ENCODE measurements around the genes PYGM, EHD1, GPHA2, TMEM262 and POLA2.

DNA sequence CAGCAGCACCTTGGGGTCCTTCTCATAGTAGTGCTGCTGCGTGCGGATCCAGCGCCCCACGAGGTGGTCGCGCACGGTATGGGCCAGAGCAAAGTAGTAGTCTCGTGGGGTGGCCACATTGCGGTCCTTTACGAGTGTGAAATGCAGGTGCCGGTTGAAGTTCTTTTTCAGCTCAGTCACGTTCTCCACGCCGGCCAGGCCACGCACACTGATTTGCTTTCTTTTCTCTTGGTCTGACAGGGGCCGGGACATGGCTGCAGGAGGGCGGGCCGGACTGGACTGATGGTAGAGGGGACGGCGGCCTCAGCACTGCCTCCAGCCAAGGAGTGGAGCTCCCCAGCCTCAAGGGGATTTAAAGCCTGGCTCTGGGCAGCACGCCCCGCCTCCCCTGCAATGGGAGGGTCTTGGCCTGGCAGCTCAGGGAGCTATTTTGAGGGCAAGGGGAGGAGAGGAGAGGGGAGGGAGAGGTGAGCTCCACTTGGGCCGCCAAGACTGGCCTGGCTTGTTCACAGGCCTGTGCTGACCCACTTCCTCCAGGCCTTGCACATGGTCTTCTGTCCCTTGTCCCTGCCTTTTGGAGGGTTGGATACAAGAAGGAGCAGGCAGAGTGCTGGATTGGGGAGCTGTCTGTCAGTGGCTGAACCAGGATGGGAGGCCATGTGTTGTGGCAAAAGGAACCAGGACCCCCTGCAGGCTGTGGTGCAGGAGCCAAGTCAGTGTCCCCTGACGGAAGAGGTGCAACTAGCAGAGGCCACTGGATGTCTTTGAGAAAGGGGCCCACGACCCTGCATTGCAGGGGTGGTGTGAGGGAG lies at the start of gene PYGM:
Gene PYGM (minus strand): TSS at position 328 of the 812 bp plus-strand sequence.
- RRBS = 100% methylated on average over 1 of the region's 25 CpGs

GRCh38 chr11:64855374-64855829 lies 10.9 kb upstream of the CDC42BPG start:
- RRBS = no CpG with 5 or more reads among the region's 11 CpGs

DNA sequence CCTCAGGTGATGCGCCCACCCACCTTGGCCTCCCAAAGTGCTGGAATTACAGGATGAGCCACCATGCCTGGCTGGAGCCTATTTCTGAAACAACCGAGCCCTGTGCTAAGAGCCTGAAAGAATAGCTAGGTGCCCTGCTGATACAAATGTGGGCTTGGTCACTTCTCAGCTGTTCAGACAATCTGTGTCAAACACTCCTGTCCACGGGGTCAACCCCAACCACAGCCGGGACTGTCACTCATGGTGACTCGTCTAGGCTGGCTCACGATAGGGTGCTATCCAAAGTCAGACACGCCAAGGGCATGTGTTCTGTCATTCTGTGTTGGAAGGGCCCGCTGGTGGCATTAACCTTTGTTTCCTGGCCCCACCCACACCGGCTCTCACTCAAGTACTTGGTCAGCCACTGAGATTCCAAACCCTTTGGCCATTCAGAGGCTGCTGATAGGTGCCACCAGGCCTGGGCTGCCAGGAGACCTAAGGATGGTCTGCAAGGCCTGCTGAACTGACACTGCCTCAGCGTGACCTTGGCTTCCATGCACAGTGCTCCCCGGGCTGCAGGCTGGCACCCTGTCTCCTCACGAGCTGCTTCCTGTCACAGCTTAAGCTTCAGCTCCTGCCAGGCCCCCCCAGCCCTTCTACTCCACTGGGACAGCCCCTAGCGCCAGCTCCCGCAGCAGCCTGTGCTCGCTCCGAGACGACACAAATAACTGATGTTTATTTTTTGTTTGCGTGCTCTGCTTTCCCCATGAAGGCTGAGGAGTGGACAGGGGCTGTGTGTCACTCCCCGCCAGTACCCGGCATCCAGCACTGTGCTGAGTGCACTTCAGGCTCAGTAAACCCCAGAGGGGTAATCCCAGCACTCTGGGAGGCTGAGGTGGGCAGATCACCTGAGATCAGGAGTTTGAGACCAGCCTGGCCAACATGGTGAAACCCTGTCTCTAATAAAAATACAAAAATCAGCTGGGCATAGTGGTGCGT lies 14.3 kb upstream of the CDC42BPG start:
- RRBS = no CpG with 5 or more reads among the region's 21 CpGs

DNA sequence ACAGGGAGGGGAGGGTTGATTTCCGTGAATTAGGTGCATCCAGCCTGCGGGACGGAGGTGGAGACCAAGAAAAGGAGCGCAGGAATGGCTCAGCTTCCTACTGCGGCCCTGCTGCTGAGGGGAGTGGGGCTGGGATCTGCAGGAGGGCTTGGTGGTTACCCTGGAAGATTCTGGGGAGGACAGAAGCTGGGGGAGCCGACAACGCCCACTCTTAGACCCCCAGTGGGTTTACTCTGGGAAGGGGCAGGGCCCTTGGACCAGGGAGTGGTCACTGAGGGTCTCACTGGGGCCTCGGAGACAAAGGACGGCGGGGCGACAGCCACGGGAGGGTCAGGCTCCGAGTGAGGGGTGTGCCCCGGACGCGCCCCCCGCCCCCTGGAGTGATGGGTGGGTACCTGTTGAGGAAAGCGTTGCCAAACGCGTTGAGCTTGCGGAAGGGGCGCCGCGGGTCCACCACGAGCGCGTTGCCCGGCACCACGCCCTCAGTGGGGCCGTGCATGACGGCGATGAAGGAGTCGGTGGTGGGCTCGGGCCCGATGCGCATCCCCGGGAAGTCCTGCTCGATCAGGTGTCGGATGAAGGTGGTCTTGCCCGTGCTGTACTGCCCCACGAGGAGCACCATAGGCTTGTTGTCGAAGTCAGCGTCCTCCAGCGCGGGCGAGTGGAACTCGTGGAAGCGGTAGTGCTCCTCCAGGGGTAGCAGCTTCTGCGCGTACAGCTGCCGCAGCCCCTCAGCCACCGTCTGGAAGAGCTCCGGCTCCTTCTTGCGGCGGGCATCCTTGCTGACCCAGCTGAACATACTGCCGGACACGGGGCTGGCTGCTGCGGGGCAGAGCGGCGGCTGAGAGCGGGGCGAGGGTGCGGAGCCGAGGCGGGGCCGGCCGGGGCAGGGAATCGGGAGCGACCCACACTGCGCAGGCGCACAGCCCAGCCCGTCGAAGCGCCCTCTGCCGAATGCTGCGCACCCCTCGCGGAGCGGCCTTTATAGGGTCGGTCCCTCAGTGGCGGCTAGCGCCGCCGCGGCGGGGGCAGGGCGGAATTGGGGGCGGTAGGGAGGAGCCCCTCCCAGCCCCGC lies at the start of gene EHD1:
Gene EHD1 (minus strand): TSS at position 956 of the 1,075 bp plus-strand sequence.
- RRBS = 1% methylated on average over 27 of the region's 89 CpGs

GRCh38 chr11:64894710-64895346 lies 16.4 kb upstream of the EHD1 start:
- RRBS = 34% methylated on average over 5 of the region's 33 CpGs

DNA sequence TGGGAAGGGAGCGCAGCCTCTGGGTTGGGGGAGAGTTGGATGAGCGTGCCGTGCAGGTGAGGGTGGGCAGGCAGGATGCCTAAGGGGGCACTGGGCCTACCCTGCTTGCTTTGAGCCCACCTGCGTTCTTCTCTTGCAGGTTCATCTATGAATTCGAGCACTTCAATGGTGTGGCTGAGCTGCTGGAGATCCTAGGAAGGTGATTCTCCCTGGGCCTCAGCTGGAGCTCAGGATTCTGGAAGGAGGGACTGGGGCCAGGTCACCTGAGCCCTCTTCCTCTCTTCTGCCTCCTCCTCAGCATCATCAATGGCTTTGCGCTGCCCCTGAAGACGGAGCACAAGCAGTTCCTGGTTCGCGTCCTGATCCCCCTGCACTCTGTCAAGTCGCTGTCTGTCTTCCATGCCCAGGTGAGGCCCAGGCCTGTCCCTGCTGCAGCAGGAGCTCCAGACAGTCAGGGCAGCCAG lies 5.5 kb downstream of the GPHA2 start:
- RRBS = no CpG with 5 or more reads among the region's 10 CpGs

- RRBS = no CpG with 5 or more reads among the region's 3 CpGs
Measured at GRCh38 chr11:64932614-64932958, 3.1 kb downstream of the GPHA2 start.

- RRBS = no CpG with 5 or more reads among the region's 13 CpGs
Measured at GRCh38 chr11:64935753-64936394, at the start of gene GPHA2. TSS of gene GPHA2 (minus strand) at chr11:64935893.

DNA sequence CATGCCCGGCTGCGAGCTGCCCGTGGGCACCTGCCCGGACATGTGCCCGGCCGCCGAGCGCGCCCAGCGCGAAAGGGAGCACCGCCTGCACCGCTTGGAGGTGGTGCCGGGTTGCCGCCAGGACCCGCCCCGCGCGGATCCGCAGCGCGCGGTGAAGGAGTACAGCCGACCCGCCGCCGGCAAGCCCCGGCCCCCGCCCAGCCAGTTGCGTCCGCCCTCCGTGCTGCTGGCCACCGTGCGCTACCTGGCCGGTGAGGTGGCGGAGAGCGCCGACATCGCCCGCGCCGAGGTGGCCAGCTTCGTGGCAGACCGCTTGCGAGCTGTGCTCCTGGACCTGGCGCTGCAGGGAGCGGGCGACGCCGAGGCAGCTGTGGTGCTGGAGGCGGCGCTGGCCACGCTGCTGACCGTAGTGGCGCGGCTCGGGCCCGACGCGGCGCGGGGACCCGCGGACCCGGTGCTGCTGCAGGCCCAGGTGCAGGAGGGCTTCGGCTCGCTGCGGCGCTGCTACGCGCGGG lies 339 bp downstream of the SAC3D1 start:
- RRBS = 1% methylated on average over 40 of the region's 72 CpGs

DNA sequence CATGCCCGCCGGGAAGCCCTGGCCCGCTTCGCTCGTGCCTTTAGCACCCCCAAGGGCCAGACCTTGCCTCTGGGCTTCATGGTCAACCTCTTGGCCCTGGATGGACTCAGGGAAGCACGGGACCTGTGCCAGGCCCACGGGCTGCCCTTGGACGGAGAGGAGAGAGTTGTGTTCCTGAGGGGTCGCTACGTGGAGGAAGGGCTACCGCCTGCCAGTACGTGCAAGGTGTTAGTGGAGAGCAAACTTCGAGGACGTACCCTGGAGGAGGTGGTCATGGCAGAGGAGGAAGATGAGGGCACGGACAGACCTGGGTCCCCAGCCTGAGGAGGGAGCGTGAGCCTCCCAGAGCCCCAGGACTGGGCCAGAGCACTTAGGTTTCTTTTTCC lies 3.4 kb downstream of the SAC3D1 start:
- RRBS = no CpG with 5 or more reads among the region's 16 CpGs

DNA sequence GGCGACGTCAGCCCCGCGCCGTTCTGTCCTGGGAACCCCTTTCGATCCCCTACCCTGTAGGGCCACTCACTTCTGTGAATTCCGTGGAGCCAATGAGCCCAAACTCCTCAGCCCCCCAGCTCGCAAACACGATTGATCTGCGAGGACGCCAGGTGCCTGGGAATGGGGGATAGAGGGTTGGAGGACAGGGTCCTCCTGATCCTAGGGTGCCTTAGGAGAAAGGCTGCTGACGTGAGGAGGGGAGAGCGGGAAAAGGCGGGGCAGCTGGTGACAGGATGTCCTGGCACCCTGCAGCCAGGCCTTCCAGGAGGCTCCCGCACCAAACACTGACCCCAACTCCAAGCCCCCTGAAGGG lies 7.2 kb downstream of the SAC3D1 start:
- RRBS = no CpG with 5 or more reads among the region's 15 CpGs

- RRBS = no CpG with 5 or more reads among the region's 13 CpGs
Measured at GRCh38 chr11:65077899-65078624, 5.8 kb downstream of the CDCA5 start.

DNA sequence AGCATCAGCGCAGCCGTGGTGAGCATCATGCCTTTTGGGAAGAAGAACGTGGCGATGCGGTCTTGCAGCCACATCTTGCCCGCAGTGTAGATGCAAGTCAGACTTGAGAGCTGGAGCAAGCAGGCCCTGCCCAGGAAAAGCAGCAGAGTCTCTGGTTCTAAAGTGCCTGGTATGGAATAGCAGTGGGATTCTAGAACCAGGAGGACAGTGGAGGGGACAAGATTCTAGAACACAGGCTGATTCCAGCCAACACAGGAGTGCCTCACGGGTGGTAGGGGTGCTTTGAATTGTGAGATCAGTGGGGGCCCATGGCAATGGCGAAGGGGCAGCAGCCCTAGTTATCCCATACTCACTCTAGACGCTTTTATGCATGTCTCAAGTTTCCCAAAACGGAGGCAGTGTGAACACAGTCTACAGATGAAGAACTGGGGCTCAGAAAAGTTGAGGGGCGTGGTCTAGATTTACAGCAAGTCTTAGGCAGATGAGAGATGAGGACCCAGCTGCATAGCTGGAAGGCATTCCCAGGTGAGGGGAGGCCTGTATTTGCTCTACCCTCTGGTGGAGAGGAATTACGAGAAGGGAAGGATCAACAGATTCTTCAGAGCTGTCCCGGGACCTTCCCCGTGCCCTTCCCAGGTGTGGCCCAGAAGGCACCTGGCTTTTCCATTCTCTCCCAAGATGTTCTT lies at the start of gene TMEM262:
Gene TMEM262 (minus strand): TSS at position 153 of the 686 bp plus-strand sequence.
- RRBS = no CpG with 5 or more reads among the region's 14 CpGs

DNA sequence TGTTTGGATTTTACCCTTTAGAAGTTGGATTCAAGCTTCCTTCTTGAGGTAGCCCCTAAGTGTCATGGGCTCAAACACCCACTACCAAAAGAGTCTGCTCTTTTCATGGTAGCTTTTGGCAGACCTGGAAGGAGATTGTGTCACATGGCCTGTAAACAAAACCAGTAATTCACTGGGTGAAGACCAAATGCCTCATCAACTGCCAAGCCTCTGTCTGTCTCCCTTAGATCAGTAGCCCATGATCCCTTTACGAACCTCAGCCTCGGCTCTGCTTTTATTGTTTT lies 6.4 kb downstream of the VPS51 start:
- RRBS = no CpG with 5 or more reads among the region's 2 CpGs

GRCh38 chr11:65127186-65128186 lies 5.4 kb downstream of the MRPL49 start:
- RRBS = no CpG with 5 or more reads among the region's 14 CpGs

DNA sequence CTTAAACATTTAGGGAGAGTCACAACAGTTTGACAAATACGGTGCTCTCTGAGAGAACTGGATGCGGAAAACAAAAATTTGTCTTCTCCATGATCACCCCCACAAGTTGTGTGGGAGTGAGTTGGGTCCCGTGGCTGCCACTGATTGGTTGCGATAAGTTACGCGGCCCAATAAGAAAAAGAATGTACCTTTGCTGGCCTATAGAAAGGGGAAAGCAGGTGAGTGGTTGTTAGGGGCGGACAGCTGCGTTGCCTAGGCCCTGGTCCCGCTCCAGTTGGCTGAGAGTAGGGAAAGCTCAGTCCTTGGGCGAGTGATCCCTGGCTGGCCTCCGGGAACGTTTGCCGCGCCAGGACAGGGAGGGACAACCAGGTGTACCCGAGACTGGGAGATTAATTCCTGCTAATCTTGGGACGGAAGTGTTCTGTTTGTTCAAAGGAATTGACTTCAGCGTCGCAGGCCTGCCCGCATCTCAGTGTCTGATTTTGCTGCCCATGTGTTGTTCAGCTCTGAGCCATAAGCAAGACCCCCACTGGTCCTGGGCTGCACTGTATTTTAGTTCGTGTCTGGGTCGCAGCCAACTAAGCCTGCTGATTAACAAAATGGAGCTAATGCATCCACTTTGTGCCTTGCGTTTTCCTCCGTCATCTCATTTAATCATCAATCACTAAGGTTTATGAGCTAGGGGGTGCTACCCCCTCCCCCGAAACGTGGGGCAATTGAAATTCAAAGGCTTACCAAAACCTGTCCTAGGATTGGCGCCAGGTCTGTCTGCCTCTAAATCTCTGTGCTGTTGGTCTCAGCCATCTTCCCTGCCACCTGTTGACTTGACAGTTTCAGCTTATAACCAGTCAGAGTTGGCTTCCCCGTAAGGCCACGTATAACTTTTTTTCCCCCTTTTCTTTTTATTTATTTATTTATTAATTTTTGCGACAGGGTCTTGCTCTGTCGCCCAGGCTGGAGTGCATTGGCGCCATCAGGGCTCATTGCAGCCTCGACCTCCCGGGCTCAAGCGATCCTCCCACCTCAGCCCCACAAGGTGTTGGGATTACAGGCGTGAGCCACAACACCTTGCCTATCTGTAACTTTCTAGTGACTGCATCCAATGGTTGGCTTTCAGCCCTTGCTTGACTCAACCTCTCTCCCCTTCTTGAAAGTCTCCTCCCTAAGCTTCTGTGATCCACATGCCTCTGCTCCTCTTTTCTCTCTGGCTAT lies 1.0 kb upstream of the SYVN1 start:
- RRBS = no CpG with 5 or more reads among the region's 35 CpGs

GRCh38 chr11:65136535-65137084 lies 2.3 kb upstream of the SYVN1 start:
- RRBS = no CpG with 5 or more reads among the region's 13 CpGs

DNA sequence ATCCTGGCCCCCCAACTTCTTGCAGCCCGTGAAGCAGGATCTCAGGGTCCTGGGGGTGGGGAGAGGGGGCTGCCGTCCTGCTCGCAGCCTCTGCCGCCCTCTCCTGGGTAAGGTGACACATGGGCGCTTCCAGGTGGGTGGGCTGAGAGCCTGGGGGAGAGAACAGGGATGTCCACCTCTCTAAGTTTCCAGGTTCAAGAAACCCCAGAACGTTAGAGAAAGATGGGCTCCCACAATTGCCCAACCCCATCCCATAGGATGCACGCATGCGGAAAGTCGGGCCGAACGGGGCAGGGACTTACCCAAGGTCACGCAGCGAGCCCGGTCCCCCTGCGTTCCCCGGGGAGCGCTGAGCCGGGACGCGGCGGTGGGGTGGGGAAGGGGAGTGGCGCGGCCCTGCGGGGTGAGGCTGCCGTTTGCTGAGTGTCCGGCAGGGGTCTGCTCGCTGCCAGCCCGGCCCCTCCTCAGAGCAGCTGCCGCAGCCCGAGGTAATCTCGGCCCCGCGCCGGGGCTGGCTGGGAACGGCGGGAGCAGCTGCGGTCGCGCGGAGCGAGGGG lies 727 bp upstream of the CAPN1 start:
- RRBS = 1% methylated on average over 22 of the region's 41 CpGs

GRCh38 chr11:65225288-65226212 lies 36.2 kb upstream of the POLA2 start:
- RRBS = 79% methylated on average over 14 of the region's 43 CpGs

DNA sequence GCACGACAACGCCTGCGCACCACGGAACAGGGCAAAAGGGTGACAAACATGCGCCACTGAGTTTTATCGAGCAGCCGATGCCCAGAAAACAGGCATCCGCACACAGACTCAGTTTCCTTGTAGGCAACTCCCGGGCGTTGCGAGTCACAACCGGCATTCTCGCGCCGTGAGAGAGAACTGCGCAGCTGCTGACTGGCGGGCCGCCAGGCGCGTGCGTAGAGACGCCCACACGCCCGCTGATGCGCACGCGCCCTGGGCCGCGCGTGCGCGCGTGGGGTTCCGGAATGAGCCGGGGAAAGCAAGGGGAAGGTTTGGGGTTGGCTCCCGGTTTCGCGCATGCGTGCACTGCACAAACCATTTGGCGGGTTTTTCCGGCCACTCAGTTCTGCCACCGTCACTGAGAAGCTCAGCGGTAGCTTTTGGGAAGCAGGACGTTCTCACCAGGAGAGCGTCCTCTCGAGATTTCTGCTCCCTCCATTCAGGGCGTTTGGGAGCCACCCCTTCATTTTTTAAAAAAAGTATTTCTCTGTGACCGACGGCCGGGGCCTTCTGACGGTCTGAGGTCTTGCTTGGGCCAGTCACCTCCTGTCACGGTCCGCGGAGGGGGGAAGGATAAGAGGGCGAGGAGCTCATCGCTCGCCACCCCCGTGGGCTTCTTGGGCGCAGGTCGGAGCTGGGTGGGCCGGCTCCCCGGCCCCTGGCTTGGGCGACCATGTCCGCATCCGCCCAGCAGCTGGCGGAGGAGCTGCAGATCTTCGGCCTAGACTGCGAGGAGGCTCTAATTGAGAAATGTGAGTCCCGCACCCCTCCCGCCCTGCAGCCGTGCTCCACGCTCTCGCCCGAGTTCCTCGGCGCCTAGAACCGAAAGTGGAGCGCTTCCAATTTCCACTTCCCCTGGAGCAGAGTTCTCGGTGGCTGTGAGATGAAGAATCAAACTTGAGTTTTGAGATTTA lies at the start of gene POLA2:
Gene POLA2 (plus strand): TSS at position 382 of the 953 bp plus-strand sequence.
- RRBS = 1% methylated on average over 17 of the region's 79 CpGs